Right common carotid artery plus branches (tissue), 1 donor: Measurements from ENCODE around the gene RFC2.

DNA sequence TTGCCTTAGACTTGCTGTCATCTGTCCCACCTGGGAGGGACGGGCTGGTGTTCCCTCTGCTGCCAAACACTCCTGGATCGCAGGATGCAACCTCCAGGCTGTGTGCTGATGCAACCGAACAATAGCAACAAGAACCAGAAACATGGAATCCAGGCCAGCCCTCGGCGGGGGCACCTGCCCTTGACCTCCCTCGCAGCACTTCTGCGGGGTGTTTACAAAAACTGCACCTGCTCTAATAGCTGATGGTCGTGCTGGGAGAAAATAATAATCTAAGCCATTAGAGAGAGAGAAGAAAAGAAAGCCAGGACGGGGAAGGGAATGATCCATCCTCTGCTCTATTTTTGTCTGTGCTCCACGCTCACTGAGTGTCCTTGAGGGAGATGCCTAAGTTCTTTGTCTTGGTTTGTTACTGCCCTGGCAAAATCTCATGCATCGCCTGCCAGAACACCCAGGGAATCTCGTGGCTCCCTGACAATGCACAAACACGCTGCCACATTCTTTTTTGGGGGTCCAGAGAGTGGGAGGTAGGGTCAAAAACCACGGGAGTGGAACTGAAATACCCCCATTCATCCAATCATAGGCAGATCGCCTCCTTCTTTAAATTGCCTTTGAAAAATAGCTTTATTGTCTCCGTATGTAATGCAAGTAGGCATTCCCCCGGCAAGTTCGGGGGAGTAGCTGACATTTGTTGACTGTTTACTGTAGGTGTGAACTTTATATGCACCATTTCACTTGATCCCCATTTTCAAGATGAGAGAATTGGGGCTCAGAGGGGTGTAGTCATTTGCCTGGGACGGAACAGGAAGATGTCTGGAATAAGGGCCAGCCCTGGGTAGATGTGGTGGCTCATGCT, 104.8 kb downstream of the GALNT17 start:
- PRO-cap = no peak

- PRO-cap = no peak
Observed at GRCh38 chr7:72840344-72840658, 12.3 kb upstream of the TYW1B start.

DNA sequence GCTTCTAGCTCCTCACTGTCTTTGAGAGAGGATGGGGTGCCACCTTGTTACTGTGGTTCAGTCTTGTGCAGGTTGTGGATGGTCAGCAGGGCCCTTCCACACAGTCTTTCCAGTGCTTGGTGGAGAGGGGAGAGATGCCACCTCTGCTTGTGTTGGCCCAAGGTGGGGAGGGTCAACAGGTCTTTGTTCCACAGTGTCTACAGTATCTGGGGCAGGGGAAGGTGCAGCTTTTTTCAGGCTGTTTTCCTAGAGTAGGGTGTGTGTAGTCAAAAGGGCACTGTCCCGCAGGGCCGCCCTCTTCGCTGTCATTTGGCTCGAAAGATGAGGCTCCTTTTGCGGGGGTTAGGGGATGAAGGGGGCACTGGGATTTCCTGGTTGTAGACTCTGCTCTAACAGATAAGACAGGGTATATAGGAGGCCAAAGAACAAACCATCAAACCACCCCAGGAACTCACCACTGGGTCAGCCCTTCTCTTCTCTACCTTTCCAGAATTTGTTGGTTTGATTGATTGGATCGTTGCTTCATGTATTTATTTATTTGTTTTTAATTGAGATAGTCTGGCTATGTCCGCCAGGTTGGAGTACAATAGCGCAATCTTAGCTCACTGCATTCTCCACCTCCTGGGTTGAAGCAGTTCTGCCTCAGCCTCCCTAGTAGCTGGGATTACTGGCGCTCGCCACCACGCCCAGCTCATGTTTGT, 14.3 kb upstream of the POM121 start:
- PRO-cap = no peak

GRCh38 chr7:72942870-72943650, 18.2 kb downstream of the POM121 start:
- PRO-cap = no peak

- PRO-cap = bidirectional peak, plus-strand start at chr7:73154952, minus-strand start at chr7:73154861
Observed at GRCh38 chr7:73154704-73155156, 501 bp downstream of the SPDYE10 start.

DNA sequence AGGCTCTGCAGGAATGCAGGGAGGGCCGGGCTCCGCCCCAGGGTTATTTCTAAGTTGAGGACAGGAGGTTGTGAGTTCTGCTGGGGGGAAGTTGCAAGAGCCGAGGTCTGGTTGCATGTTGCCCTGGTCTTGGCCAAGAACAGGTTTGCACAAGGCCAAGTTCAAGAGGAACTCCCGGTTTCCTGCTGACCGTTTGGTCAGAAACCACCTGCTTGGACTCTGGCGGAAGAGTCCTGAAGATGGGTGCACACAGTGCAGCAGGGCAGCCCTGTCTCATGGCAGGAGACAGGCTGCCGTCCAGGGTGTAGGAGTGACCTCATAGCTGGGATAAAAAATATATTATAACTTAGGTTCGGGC, 72.7 kb downstream of the NSUN5 start:
- PRO-cap = no peak

DNA sequence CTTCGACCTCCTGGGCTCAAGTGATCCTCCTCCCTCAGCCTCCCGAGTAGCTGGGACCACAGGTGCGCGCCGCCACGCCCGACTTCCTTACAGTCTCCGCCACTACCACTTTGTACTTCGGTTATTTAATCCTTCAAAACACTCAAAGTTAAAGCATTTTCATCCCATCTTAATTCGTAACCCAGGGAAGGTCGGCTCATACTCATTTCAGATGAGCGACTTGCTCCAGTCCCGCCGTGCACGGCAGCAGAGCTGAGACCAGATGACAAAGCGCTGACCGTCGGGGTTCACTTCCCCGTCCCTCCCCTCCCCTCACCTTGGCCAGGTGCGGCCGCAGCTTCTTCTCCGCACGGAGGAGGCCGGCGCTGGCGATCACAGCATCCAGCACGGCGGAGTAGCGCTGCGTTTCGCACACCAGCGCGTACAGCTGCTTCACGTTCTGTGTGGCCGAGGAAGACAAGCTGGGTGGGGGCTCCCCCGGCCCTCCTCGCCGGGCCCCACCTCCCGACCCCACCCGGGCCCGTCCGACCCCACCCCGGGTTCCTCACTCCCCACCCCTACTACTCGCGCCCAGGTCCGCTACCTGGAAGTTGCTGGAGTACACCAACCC, 406 bp downstream of the NSUN5 start:
- PRO-cap = no peak

DNA sequence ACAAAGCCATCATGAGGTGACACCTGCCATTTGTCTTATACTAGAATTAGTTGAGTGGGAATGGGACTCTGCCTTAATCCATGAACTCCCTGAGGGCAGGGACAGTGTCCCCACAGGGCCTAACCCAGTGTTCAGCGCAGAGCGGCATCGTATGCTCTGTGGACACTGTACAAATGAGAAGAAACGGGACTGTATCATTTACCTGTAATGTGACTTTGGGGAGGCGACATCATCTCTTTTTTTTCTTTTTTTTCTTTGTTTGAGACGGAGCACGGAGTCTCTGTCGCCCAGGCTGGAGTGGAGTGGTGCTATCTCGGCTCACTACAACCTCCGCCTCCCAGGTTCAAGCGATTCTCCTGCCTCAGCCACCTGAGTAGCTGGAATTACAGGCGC, 1.5 kb upstream of the VPS37D start:
- PRO-cap = no peak

GRCh38 chr7:73740746-73741286, 2.2 kb upstream of the ABHD11 start:
- PRO-cap = no peak

- PRO-cap = no peak
Observed at GRCh38 chr7:73741480-73742103, 3.0 kb upstream of the ABHD11 start.

GRCh38 chr7:73773568-73774229, 3.6 kb upstream of the CLDN3 start:
- PRO-cap = no peak

- PRO-cap = no peak
Observed at GRCh38 chr7:73796797-73797104, 26.7 kb upstream of the CLDN3 start.

GRCh38 chr7:73823078-73823366, 7.8 kb upstream of the CLDN4 start:
- PRO-cap = no peak

DNA sequence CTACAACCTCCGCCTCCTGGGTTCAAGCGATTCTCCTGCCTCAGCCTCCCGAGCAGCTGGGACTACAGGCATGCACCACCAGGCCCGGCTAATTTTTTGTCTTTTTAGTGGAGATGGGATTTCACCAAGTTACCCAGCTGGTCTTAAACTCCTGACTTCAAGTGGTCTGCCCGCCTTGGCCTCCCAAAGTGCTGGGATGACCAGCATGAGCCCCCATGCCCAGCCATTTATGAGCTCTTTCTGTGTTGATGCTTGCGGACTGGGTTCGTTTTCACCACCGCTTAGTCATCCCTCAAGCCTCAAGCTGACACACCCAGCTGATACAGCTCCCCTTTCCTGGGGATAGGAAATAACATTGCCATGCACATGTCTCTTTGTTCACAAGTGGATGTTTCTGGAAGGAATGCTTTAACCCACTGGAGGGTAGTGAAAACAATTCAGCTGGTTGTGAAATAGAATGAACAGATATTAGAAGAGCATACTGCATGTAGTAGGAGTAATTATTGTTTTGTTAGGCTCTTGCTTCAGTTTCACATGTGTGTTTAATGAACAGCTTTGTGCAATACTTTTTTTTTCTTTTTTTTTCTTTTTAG, 8.4 kb upstream of the METTL27 start:
- PRO-cap = no peak

GRCh38 chr7:73880281-73881060, 19.5 kb downstream of the TMEM270 start:
- PRO-cap = no peak

GRCh38 chr7:73890116-73890513, 29.2 kb downstream of the TMEM270 start:
- PRO-cap = no peak

DNA sequence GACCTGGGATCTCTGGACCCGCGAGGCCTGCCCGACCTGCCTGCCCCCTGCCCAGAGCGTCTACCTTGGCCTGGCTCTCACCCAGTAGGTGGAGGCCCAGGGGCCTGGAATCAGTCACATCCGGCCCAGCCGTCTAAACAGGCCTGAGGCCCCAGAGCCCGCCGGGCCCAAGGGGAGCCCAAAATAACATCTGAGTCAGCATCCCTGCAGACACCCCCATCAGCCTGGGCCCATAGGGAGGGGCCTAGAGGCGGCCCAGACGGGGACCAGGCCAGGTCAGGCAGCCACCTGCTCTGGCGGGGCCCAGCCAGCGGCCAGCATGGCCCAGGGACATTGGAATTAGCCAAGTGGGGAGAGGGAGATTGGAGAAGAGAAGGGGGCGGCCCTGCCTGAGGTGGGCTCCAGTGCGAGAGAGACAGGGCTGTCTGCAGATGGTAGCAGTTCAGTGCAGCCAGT, 15.0 kb upstream of the ELN start:
- PRO-cap = no peak

GRCh38 chr7:74029407-74029812, 1.4 kb downstream of the ELN start:
- PRO-cap = no peak

GRCh38 chr7:74253967-74255137, at the start of gene RFC2:
RFC2 (minus strand) TSS chr7:74254399.
- PRO-cap = bidirectional peak, plus-strand start at chr7:74254505, minus-strand start at chr7:74254399; unidirectional peak, plus-strand start at chr7:74254826

GRCh38 chr7:74290975-74291716, 1.9 kb downstream of the CLIP2 start:
- PRO-cap = no peak